Testis (tissue), 5 donors: ENCODE measurements around the gene PMPCB.

GRCh38 chr7:101861201-101862187 lies 44.1 kb downstream of the CUX1 start:
- PRO-cap, 3 experiments, result no peak in any of the 3 experiments
- RAMPAGE, long total RNA, 2 experiments, result no peak in any of the 2 experiments
- RRBS, result no CpG with 5 or more reads among the region's 22 CpGs

DNA sequence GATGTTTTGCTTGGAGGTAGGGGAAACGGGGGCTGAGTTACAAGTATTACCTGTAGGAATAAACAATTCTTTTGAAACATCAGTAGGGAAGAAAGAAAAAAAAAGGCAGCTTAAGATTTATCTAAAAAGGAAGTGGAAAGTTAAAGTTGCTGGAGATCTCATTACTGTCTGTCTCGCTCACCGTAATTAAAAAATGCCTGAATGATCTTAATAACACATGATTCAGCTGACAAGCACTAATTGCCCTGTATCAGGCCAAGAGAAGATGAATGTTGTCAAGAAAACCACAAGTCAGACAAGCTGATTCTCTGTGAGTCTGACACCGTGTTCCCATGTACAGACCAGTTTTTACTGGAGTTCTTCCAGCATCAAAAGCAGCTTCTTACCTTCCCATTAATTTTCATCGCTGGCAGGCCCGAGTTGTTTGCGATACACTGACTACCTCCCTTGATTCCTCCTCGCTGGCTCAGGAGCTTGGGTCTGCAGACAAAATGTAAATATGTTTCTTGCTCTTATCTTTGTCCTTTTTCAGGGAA lies 63.7 kb downstream of the CUX1 start:
- PRO-cap, 3 experiments, result no peak in any of the 3 experiments
- RAMPAGE, long total RNA, 2 experiments, result no peak in any of the 2 experiments
- RRBS, result no CpG with 5 or more reads among the region's 8 CpGs

GRCh38 chr7:101940553-101941449 lies 123.4 kb downstream of the CUX1 start:
- PRO-cap, 3 experiments, result no peak in any of the 3 experiments
- RAMPAGE, long total RNA, 2 experiments, result no peak in any of the 2 experiments
- RRBS, result 85% methylated on average over 3 of the region's 14 CpGs

DNA sequence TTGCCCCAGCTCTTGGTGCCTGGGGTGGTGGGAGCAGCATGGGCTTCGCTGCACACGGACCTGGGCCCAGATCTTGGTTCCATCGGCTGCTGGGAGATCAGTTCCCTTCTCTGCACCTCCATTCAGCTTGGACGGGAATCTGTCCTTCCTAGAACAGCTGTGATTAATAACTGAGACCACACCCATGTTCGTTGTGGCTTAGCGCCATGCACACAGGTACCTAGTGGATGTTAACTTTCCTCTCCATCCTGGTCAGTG lies 125.3 kb downstream of the CUX1 start:
- PRO-cap, 3 experiments, result no peak in any of the 3 experiments
- RAMPAGE, long total RNA, 2 experiments, result no peak in any of the 2 experiments
- RRBS, result no CpG with 5 or more reads among the region's 6 CpGs

GRCh38 chr7:102064283-102065175 lies 222.1 kb upstream of the SH2B2 start:
- PRO-cap, 3 experiments, result no peak in any of the 3 experiments
- RAMPAGE, long total RNA, 2 experiments, result no peak in any of the 2 experiments
- RRBS, result no CpG with 5 or more reads among the region's 15 CpGs

GRCh38 chr7:102233957-102234673 lies 52.6 kb upstream of the SH2B2 start:
- PRO-cap, 3 experiments, result no peak in any of the 3 experiments
- RAMPAGE, long total RNA, 2 experiments, result no peak in any of the 2 experiments
- RRBS, result 95% methylated on average over 4 of the region's 20 CpGs

DNA sequence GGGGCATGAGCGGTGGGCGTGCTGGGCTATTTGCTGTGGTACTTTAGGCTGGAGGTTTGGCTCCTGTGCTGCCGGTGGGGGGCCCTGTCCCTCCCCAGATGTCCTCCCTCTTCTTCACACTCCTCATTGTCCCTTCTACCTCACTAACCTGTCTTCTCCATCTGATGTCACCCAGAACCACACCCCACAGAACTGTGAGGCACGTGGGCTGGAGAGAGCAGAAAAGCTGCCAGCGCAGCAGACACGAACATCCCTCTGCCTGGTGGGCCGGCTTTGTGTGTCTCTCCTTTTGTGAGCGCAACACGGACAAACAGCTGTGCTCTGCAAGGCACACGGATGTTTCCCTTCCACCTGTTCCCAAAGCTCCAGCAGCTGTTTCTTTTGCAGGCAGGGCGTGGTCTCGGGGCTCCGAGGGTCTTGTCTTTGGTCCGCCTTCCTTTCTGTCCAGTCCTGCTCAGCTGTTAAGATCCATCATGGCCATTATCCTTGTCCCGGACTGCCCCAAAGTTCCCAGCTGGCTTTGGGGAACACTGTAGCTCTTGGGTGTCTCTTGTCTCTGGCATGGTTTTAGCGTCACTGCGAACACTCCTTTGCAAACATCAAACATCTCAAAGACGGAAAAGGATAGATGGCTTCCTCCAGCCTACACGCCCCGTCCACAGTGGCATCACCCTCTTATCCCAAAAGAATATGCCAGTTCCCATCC lies 32.7 kb upstream of the SH2B2 start:
- PRO-cap, 3 experiments, result no peak in any of the 3 experiments
- RAMPAGE, long total RNA, 2 experiments, result no peak in any of the 2 experiments
- RRBS, result no CpG with 5 or more reads among the region's 20 CpGs

DNA sequence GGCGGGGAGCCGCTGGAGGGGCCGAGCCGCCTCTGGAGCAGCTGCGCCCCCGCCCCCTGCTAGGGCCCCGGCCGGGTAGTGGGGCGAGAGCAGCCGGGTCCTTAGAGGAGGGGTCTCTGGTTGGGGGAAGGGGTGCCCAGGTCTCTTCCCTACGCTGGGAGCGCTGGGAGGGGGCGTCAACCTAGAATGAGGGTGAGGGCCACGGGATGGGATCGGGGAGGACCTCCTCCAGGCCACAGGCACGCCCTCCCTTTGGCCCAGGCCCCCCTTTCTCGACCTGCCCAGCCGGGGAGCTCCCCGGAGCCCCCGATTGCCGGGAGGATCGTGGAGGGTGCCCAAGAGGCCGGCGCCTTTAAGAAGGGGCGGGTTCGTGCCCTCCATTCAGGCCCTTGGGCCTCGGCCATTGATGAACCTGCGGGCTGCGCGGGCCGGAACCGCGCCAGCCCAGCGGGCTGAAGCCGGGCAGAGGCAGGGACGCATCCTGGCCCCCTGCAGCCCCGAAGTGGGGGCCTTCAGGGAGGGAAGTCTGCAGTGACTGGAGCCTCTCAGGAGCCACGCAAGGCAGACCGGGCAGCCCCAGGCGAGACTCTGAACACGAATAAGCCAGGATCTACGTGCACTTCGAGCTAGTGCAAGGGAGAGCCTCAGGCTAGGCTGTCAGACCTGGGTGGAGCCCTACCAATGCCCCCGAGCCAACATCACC lies 806 bp downstream of the SH2B2 start:
- PRO-cap, 3 experiments, result no peak in any of the 3 experiments
- RAMPAGE, long total RNA, 2 experiments, result no peak in any of the 2 experiments
- RRBS, result 1% methylated on average over 20 of the region's 44 CpGs

- PRO-cap, 3 experiments, result no peak in any of the 3 experiments
- RAMPAGE, long total RNA, 2 experiments, result no peak in any of the 2 experiments
- RRBS, result no CpG with 5 or more reads among the region's 15 CpGs
These were observed 19.0 kb downstream of the SH2B2 start for GRCh38 chr7:102305427-102306230.

DNA sequence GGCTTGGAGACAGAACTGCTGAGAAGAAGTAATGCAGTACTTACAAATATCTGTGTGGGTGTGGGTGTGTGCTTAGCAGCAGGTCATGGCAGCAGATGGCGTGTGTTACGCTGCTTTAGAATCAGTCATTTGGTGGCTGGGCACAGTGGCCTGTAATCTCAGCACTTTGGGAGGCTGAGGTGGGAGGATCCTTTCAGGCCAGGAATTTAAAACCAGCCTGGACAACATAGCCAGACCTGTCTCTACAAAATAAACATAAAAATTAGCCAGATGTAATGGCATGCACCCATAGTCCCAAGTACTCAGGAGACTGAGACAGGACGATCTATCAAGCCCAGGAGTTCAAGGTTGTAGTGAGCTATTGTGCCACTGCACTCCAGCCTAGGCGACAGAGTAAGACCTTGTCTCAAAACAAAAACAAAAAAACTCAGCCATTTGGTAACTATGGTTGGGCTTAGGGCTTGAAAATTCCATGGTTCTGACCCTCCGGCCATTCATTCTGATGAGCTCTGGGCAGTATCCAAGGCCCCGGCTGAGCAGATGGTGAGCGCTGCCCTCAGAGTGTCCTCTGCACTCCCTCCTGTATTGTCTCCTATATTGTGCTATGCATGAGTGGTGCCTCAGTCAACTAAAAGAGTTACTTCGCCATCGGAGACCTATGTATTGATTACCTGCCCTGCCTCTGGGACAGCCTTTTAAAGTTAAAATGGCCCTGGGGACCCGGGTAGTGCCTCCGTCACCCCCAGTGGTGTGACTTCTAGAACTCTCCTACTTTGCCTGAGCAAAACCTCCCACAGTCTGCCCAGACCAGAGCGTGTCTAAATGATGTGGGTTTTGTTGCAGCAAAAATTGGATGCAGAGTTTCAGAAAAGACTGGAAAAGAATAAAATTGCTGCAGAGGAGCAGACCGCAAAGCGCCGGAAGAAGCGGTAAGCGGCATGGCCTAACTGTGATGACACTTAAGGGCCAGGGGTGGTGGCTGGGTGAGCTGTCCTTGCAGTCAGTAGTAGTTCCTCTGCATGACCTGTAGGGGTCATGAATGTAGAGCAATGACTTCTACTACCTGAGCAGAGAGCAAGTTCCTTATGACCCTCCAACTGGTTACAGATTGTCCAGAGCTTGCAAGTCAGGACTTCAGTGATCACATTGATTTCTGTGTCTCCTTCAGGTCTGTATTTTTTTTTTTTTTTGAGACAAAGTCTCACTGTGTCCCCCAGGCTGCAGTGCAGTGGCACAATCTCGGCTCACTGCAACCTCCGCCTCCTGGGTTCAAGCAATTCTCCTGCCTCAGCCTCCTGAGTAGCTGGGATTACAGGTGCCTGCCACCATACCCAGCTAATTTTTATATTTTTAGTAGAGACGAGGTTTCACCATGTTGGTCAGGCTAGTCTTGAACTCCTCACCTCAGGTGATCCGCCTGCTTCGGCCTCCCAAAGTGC lies 8.1 kb downstream of the PRKRIP1 start:
- PRO-cap, 3 experiments, result no peak in any of the 3 experiments
- RAMPAGE, long total RNA, 2 experiments, result no peak in any of the 2 experiments
- RRBS, result no CpG with 5 or more reads among the region's 22 CpGs

DNA sequence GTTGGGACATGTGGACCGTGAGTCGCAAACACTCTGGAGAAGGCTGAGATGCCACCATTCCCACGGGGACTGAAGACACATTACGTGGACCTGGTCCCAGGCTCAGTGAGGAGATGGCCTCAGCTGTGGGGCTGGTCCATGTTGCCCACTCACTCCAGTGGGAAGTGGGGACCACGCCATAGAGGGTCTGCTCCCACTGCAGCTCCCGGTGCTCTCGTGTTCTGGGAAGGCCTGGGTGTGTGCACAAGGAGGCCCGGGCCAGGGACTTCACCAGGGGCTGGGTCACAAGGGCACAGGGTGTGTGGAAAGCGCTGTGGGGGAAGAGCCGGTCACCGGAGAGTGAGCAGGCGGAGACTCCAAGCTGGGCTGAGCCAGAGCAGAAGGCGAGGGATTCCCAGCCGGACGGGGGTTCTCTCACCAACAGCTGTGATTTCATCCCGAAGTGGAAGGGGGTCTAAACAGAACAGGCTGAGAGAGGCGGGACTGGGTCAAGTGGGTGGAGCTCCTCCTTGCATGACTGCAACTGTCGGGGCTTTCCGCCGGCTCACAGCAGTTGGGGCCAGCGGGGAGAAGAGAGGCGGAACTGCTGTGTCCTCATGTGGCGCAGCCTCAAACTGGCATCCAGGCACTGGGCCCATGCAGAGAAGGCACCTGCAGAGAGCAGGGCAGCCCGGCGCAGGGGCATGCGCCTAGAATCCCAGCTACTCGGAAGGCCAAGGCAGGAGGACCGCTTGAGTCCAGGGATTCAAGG lies 7.7 kb upstream of the ORAI2 start:
- PRO-cap, 3 experiments, result peak in 3 of 3 experiments; most common plus-strand start position 552 of the sequence (in 2); most common minus-strand start position 428 of the sequence (in 2)
- RAMPAGE, long total RNA, 2 experiments, result no peak in any of the 2 experiments
- RRBS, result 84% methylated on average over 11 of the region's 28 CpGs

- PRO-cap, 3 experiments, result no peak in any of the 3 experiments
- RAMPAGE, long total RNA, 2 experiments, result no peak in any of the 2 experiments
- RRBS, result no CpG with 5 or more reads among the region's 11 CpGs
These were observed 3.7 kb upstream of the ORAI2 start for GRCh38 chr7:102429526-102430269.

- PRO-cap, 3 experiments, result no peak in any of the 3 experiments
- RAMPAGE, long total RNA, 2 experiments, result no peak in any of the 2 experiments
- RRBS, result no CpG with 5 or more reads among the region's 27 CpGs
These were observed 13.1 kb downstream of the ALKBH4 start for GRCh38 chr7:102451311-102452129.

- PRO-cap, 3 experiments, result no peak in any of the 3 experiments
- RAMPAGE, long total RNA, 2 experiments, result no peak in any of the 2 experiments
- RRBS, result no CpG with 5 or more reads among the region's 15 CpGs
These were observed 10.3 kb downstream of the ALKBH4 start for GRCh38 chr7:102454281-102454912.

- PRO-cap, 3 experiments, result no peak in any of the 3 experiments
- RAMPAGE, long total RNA, 2 experiments, result no peak in any of the 2 experiments
These were observed 73.5 kb downstream of the FAM185A start for GRCh38 chr7:102822201-102822708.

DNA sequence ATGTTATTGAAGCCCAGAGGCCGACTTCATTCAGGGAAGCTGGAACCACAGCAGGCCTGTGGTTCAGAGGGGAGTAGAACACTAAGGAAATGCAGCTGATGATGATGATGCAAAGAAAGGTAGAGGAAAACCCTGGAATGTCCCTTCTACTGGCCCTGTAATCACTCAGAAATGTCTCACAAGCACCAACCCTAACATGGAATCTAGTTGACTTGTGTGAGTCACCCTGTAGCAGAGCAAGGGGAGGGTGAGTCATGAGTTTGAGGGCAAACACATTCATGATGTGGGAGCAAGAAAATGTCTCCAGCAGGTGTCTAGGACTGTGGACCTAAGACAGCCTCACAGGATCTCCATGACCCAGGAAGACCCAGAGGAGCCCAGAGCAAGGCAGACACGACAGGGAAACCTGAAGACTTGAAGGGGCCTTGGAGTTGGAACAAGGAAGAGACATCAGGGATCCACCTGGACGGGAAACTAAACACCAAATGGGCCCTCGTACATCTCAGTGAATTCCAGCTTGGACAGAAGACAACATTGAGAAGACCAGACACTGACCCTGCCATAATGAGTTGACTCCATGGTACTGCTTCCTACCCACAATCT lies 36.9 kb upstream of the LRRC17 start:
- PRO-cap, 3 experiments, result no peak in any of the 3 experiments
- RAMPAGE, long total RNA, 2 experiments, result no peak in any of the 2 experiments
- RRBS, result no CpG with 5 or more reads among the region's 4 CpGs

GRCh38 chr7:103089139-103089987 lies 14.4 kb downstream of the ARMC10 start:
- PRO-cap, 3 experiments, result no peak in any of the 3 experiments
- RAMPAGE, long total RNA, 2 experiments, result no peak in any of the 2 experiments
- RRBS, result no CpG with 5 or more reads among the region's 5 CpGs

DNA sequence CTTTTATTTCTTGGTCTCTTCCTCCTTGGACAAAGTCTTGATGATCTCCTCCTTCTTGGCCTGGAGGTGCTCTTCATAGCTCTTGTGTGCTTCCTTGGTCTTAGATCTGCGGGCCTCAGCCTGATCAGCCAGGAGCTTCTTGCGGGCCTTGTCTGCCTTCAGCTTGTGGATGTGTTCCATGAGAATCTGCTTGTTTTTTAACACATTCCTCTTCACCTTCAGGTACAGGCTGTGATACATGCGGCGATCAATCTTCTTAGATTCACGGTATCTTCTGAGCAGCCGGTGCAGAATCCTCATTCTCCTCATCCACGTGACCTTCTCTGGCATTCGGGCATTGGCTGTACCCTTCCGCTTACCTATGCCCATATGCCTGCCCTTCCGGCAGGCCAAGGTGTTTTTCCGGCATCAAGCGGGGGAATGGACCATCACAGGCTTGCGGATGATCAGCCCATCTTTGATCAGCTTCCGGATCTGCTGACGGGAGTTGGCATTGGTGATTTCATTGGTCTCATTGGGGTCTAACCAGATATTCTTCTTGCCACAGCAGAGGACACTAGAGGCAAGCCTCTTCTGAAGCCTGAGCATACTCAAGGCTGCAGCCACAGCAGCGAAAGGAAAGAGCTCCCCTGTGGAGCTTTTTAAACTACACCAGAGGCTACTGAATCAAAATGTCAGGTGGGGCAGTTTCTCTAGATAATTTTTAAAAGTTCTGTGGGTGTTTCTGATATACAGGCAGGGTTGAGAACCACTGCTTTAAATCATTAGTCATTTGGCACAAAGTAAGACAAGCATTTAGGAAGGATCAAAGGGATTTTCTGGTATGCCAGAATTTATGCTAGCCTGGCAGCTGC lies 7.3 kb downstream of the NAPEPLD start:
- PRO-cap, 3 experiments, result no peak in any of the 3 experiments
- RAMPAGE, long total RNA, 2 experiments, result no peak in any of the 2 experiments
- RRBS, result 97% methylated on average over 2 of the region's 16 CpGs

DNA sequence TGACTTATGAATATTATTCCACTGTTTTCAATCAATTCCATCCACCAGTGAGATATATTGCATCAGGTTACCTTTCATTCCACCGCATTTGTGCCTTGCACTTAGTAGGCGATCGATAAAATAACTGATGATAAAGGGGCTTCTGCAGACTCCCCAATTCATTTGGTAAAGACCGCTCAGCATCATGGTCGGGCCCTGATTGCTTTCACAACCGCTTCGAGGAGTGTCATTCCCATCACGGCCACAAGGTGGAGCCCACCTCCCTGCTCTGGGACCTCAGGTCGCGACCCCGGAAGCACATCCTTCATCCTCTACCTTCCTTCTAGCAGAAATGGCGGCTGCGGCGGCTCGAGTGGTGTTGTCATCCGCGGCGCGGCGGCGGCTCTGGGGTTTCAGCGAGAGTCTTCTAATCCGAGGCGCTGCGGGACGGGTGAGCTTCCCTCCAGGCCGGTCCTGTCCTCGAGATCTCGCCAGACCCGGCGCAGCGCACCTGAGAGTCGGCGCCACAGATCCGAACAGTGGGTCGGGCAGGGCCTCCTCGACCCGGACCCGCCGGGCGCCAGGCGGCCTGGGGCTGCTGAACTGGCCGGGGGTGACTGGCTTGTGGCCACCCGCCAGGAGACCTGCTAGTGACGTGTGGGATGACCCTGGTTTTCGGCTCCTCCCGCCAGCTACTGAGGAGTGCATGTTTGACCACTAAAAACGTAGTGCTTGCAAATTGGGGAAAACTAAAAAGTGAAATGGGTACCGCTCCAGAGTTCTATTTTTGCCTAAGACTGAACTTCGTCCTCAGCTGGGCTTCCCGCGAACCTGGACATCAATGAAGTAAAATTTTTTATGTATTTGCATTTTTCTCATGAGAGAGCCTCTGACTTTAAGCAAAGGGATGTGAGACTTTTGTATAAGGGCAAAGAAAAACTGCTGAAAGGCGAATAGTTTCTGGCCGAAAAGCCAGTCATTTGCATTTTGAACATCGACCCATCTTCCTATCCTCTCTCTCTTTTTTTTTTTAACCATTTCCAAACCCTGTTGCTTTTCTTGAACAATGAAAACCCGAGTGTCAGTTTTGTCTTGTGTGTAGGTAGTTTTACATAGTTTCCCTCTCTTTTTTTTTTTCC lies at the start of gene PMPCB:
PMPCB (plus strand) TSS at position 307 of the 1,118 bp plus-strand sequence.
- PRO-cap, 3 experiments, result peak in 3 of 3 experiments; most common plus-strand start position 328 of the sequence (in 3); most common minus-strand start position 164 of the sequence (in 1)
- RAMPAGE, long total RNA, 2 experiments, result start-site peak on the plus strand in 2 of 2 experiments, centred at positions 325 to 326 of the sequence, 126 to 141 reads per replicate
- RRBS, result 1% methylated on average over 9 of the region's 56 CpGs

DNA sequence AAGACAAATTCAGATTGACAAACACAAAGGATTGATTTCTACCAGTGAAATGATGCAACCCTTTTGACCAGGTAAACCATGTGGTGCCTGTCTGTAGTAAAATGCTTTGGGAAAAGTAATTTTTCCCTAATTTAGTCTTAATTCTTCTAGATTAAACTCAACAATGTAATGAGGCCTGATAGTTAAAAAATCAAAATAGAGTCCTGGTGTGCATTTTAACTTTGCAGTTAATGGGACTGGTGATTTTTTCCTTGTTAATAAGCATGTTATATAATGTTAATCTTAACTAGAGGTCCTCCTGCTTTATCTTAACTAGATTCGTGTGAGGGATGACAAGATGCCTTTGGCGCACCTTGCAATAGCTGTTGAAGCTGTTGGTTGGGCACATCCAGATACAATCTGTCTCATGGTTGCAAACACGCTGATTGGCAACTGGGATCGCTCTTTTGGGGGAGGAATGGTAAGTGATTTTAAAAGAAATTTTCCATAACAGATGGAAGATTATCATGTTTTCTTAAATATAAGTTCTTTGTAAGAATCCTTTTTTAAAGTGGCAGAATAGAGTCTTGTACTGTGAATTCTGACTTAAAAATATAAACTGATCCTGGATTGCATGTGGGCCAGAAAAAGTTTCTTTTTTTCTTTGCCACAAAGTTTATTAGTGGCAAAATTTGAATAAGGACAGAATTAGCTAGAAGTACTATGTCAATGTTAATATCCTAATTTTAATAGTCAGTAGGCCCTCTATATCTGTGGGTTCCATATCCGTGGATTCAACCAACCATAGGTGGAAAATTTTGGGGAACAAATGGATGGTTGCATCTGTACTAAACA lies 11.6 kb downstream of the PMPCB start:
- PRO-cap, 3 experiments, result no peak in any of the 3 experiments
- RAMPAGE, long total RNA, 2 experiments, result no peak in any of the 2 experiments
- RRBS, result no CpG with 5 or more reads among the region's 5 CpGs